Mesenchymal stem cell of the bone marrow (primary cell): ENCODE data around the genes ACP6, NOTCH2NLB, NUDT4B and H2AC21.

- CAGE, long polyA plus RNA = no peak
Measured at GRCh38 chr1:147279918-147280400, 37.5 kb downstream of the CHD1L start.

- CAGE, long polyA plus RNA = no peak
Measured at GRCh38 chr1:147402700-147403120, 138.6 kb upstream of the BCL9 start.

- CAGE, long polyA plus RNA = no peak
Measured at GRCh38 chr1:147515312-147515963, 25.9 kb upstream of the BCL9 start.

- CAGE, long polyA plus RNA = no peak
Measured at GRCh38 chr1:147517734-147518115, 23.6 kb upstream of the BCL9 start.

DNA sequence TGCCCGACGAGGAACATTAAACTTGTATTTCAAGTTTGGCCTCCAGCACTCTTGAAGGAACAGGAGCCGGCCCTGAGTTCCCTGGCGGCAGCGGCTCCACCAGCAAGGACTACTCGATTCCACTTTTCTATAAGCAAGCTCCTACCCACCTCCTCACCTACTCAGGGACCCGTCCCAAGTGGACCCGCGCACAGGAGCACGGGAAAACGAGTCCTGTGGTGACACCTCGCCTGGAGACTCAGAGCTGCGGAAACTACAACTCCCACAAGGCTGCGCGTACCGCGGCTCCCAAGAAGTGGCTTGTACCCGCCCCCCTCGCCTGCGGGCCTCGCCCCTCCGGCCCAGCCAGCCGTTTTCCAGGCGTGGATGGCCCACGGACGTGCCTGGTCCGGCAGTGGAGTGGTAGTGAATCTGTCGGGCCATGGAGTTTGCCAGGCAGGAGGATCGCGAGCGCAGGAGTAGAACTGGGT is at the start of gene ACP6:
TSS of gene ACP6 (minus strand) at position 181 of the 470 bp plus-strand sequence.
- CAGE, long polyA plus RNA = no peak

DNA sequence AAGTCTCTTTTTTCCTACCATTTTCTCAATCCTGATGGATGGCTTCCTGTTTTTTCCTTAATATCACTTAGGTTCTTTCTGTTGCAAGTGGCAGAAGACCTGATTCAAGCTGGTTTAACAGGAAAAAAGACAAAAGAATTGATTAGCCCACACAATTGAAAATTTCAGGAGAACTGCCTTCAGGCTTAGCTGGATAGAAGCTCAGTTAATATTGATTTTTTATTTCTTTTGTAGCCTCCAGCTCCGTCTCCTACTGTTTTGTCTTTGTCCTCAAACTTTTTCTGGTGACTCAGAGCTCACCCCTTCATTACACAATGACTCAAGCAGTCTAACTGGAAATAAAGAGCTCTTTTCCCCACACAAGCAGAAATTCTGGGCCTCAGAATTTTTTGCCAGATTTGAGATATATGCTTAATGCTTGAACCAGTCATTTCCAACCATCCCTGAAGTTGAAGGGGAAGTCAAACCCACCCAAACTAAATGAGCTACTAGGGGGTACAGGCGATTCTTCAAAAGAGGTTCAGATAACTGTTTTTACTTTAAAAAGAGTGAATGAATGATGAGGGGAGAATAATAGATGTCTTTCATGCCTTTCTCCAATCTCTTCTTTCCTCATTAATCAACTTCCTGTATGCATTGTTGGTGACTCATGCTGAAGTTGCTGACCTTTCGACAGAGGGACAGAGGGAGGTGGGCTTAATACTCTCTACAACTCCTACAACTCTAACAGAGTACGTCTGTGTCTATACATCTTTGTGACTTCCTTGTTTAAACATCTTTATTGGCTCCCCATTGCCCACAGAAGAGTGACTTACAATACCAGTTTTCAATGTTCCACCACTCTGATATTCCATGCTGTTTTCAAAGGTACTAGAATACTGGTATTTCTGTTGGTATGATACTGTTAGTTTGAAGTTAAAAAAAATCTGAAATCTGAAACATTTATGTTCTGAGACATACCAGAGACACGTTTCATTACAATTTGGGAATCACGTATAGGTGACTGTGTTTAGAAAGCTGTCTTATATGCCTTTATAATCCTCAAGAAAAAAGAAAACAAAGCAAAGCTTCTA is 6.2 kb upstream of the ACP6 start:
- CAGE, long polyA plus RNA = no peak

DNA sequence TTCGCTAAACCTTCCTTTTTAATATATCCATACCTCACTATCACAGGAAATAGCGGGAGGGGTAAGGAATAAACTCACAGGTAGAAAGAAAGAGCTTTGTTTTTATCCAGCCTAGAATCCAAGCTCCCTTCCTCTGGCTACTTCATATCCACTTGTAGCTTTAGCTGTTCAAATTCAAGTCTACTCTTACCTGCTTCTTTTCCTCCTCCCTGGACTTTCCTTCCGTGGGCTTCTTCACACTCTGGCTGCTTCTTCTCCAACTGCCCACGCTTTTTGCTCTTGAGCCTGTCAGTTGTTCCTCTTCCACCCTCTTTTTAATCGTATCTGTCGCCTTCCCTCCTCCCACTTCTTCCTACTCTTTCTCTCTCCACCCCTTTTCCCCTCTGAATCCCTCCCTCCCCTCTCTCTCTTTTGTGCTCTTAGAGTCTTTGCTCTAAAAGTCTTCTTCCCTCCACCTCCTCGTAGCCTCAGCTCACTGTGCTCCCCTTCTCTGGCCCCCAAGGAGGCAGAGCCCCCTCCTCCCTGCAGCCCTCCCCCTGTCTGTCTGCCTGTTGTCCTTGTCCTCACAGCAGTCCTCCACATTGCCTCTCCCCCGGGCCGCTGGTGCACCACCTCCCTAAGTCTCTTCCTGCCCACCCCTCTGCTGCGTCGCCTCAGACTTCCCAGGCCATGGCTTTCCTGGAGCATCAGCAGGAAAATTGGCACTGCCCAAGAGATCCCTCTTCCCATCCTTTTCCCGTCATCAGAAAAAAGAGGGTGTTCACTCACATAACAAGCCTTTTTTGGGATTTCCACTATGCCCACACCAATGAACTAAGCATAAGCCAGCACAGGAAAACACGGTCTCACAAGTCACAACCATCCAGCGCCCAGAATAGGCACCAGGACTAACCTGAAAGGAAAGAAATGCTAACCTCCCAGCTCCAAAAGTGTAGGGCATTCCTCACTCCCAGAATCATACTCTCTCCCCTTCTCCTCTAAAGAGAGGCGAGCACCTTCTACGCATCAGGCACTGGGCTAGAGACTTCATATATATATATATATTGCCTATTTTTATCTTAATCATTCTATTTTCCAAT is 13.0 kb upstream of the GJA5 start:
- CAGE, long polyA plus RNA = no peak

DNA sequence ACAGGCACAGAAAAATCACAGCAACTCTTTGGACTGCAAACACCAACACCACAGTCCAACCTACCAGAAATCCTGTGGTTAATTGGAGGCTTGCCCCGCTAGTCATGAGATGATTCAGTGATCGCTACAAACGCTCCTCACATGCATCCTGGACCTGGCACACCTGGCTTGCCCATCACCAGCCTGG is 1.1 kb downstream of the NBPF11 start:
- CAGE, long polyA plus RNA = no peak

GRCh38 chr1:148263380-148264343 is 111.6 kb upstream of the NBPF11 start:
- CAGE, long polyA plus RNA = no peak

GRCh38 chr1:148297096-148297490 is 145.0 kb upstream of the NBPF11 start:
- CAGE, long polyA plus RNA = no peak

GRCh38 chr1:148372461-148373137 is 110.5 kb downstream of the PPIAL4G start:
- CAGE, long polyA plus RNA = no peak

DNA sequence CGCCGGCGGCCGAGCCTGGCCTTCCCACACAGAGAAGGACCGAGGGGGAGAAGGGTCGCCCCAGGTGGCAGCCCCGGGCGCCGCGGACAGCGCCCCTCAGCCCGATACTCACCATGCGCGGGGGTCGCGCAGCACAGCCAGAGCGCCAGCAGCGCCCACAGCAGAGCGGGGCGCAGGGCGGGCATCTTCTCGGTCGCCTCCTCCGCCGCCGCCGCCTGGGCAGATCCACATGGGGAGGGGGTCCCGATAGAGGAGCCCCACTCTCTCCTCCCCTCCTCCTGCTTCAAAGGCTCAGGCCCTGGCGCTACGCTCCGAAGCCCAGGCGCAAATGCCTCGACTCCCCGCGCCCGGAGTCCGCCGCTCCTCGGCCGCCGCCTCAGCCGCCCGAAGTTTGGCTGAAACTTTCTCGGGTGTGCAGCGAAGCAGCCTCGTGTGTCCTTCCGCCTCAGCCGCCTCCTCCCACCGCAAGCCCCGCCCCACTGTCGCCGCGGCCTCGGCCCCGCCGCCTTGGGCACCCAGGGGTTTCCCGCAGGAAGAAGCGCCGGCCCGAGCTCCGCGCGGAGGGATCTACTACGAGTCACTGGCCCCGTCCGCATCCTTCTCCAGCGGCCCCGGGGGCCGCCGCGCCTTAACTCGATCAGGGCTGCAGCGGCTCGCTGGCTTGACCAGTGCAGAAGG is at the start of gene NOTCH2NLB:
TSS of gene NOTCH2NLB (minus strand) at position 397 of the 678 bp plus-strand sequence.
- CAGE, long polyA plus RNA = no peak

DNA sequence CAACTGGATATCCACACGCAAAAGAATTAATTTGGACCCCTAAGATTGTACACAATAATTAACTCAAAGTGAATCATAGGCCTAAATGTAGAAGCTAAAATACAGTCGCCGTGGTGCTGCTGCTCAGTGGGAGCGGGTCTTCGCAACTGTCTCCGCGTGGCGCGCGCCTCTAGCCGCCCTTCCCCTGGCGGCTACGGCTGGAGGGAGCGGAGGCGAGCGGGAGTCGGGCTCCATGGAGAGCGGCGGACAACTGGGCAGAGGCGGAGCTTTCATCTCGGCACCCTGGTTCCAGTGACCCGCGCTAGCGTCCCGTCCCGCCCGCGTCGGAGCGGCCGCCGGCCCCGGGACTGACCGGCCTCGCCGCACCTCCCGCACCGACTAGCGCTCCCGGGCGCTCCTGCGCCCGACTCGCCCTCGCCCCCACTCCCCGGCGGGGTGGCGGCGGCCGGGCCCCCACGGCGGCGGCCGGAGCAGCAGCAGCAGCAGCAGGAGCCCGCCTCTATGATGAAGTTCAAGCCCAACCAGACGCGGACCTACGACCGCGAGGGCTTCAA is at the start of gene NUDT4B:
TSS of gene NUDT4B (plus strand) at position 323 of the 554 bp plus-strand sequence.
- CAGE, long polyA plus RNA = no peak

GRCh38 chr1:148953327-148953691 is 109.1 kb downstream of the PDE4DIP start:
- CAGE, long polyA plus RNA = no peak

DNA sequence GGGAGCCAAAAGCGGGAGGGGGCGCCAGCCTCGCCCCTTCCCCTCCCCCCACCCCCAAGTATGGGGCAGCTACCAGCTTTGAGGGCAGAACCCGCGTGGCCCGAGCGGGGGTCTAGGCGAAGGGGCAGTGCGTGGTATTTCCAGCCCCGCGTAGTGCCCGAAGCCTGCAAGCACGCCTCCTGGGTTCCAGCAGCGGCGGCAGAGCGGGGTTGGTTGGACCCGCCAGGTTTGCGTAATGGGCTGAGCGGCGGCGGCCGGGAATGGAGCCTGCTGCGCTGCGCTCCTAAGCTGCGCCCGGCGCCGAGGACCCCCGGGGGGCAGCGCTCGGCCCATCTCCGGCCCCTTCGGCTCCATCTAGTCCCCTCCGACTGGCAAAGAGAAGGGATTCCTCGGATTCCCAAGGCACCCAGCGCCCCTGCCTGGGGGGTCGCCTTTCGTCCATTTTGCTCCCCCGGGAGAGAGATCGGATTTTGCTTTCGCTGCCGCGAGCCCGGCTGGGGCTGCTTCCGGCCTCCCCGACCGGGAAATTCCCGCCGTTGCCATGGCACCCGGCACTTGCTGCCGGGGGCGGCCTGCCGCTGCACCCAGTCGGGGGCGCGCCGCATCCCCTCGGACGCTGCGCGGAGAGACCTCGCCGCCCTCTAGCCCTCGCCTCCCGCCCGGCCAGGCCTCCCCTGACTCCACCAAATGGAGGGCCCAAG is 24.2 kb downstream of the PPIAL4C start:
- CAGE, long polyA plus RNA = no peak

DNA sequence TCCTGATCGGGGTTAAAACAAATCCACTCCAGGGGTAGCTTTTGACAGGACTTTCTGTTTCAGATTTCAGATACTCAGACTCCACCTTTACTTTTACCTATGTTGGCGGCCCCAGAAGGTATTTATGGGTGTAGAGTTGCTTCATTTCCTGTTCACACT is 24.6 kb downstream of the PPIAL4C start:
- CAGE, long polyA plus RNA = no peak

GRCh38 chr1:149636132-149637441 is 52.9 kb downstream of the PPIAL4C start:
- CAGE, long polyA plus RNA = no peak

DNA sequence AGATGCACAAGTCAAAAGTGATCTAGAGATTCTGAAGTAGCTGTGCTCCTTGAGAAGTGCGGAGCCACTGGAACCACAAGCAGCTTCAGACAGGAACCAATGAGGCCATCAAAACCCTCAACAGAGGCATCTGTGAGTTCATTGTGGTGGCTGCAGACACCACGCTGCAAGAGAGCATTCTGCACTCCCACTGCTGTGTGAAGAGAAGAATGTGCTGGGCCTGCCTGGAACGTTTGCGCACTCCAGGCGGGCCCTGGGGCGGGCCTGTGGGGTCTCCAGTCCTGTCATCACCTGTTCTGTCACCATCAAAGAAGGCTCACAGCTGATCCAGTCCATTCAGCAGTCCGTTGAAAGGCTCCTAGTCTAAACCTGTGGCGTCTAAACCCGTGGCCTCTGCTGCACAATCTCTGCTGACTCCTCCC is 89.5 kb upstream of the FCGR1A start:
- CAGE, long polyA plus RNA = no peak

DNA sequence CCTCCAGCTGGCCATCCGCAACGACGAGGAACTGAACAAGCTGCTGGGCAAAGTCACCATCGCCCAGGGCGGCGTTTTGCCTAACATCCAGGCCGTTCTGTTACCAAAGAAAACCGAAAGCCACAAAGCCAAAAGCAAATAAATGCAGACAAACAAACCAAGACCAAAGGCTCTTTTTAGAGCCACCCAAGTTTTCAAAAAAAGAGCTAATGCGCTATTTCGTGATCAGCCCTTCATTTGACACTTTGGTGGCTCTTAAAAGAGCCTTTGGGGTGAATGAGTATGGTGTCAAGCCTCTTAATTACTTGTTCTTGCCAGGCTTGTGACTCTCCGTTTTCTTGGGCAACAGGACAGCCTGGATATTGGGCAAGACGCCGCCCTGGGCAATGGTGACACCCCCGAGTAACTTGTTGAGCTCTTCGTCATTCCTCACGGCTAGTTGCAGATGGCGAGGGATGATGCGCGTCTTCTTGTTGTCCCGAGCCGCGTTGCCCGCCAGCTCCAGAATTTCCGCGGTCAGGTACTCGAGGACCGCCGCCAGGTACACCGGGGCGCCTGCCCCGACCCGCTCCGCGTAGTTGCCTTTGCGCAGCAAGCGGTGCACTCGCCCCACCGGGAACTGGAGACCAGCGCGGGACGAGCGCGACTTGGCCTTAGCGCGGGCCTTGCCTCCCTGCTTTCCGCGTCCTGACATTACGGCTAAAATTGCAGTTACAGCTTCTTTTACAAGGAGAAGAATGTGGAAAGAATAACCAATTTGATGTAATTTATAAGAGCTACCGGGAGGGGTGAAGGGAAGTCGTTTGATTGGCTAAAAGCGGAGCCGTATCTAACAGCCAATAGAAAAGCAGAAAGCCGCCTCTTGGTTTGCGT is at the start of gene H2AC21:
TSS of gene H2AC21 (minus strand) at position 743 of the 873 bp plus-strand sequence.
- CAGE, long polyA plus RNA = no peak

DNA sequence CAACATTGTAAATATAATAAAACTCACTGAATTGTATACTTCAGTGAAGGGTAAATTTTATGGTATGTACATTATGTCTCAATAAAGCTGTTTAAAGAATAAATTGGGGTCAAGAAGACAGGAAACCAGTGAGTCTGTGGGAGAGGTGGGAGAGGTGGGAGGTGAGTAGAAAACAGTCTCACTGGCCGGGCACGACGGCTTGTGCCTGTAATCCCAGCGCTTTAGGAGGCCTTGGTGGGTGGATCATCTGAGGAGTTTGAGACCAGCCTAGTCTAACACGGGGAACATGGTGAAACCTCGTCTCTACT is 4.2 kb downstream of the MTMR11 start:
- CAGE, long polyA plus RNA = no peak